Temporal lobe (tissue), 2 donors: ENCODE data around the genes BMPR1A, SNCG and NUTM2A.

DNA sequence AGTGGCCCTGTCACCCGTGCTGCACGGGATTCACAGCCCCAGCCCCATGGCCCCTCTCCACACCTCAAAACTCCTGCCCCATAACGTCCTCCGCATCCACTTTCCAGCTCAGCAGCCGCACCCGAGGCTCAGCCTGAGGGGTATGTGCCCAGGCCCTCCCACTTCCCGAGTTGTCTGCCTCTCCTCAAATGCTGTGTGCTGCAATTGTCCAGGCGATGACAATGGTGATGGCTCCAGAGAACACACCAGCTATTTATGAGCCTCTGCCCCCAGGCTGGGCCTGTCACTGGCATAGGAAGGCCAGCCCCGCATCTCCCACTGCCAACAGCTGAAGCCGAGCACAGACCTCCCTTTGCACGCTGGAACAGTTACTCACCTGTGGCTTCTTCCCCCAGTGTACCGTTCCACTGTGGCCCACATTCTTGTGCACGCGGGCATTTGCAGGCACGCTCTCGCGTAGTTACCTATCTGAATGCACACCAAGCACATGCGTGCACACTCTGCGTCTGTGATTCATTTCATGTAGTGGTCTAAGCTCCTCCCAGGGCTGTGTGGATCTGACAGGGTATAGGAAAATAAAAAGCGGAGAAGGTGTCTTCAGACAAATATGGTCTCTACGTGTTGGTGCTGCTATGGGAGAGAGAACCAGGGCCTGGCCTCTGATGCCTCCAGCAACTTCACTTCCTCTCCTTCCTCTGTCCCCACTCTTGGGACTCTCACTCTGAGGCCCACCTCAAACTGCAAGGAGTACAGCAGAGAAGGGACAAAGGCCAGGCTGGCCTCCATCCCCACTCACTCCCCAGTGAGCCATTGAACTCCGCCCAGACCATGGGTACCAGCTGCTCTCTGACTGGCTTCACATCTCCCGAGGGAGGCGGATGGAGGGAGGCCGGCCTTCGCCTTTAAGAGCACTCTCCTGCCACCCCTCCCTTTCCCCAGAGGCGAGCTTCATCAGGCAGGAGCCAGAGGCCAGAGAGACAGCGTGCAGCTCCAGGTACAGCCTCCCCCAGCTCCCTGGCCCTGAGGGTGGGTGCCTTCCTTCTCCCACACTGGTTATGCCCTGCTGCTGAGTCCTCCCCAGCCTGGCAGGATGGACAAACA, 2.1 kb upstream of the LDB3 start:
- RAMPAGE, long total RNA = no peak

DNA sequence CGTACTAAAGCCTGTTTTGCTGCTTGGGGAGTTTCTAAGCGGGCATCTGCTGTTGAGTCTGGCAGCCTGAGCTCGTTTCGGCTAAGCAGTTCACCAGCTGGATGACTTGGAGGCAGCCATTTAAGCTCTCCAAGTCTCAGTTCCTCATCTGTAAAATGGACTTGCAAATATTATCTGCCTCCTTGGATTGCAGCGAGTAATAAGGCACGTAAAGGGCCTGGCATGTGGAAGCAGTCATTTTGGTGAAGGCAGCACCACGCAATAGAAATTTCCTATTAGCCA, 44.0 kb downstream of the LDB3 start:
- RAMPAGE, long total RNA = no peak

GRCh38 chr10:86735251-86736102, 20.9 kb upstream of the BMPR1A start:
- RAMPAGE, long total RNA = no peak

- RAMPAGE, long total RNA = no peak
Measured at GRCh38 chr10:86744050-86744969, 12.1 kb upstream of the BMPR1A start.

- RAMPAGE, long total RNA = no peak
Measured at GRCh38 chr10:86756384-86757213, at the start of gene BMPR1A. Gene BMPR1A (plus strand): TSS chr10:86756619.

DNA sequence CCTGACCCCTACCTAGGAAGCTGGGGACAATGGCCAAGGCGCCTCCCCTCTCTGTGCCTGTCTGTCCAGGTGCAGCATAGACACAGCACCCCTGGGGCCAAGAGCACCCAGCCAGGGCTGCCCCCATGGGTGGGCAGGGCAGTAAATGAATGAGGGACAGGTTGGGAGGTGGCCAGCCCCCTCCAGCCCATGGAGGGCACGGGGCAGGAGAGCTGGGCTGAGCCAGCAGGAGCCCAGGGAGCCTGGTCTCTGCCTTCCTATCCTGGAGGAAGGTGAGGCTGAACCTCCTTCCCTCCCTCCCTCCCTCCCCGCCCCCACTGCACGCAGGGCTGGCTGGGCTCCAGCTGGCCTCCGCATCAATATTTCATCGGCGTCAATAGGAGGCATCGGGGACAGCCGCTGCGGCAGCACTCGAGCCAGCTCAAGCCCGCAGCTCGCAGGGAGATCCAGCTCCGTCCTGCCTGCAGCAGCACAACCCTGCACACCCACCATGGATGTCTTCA, at the start of gene SNCG:
Gene SNCG (plus strand): TSS at position 392 of the 503 bp plus-strand sequence.
- RAMPAGE, long total RNA = start-site peak on the plus strand centred at position 399 of the sequence, 41 bp wide, 20 and 11 reads in 2 replicates

GRCh38 chr10:86958913-86959961, 838 bp downstream of the SNCG start:
- RAMPAGE, long total RNA = no peak

- RAMPAGE, long total RNA = no peak
Measured at GRCh38 chr10:86970598-86971414, 2.5 kb downstream of the ADIRF start.

DNA sequence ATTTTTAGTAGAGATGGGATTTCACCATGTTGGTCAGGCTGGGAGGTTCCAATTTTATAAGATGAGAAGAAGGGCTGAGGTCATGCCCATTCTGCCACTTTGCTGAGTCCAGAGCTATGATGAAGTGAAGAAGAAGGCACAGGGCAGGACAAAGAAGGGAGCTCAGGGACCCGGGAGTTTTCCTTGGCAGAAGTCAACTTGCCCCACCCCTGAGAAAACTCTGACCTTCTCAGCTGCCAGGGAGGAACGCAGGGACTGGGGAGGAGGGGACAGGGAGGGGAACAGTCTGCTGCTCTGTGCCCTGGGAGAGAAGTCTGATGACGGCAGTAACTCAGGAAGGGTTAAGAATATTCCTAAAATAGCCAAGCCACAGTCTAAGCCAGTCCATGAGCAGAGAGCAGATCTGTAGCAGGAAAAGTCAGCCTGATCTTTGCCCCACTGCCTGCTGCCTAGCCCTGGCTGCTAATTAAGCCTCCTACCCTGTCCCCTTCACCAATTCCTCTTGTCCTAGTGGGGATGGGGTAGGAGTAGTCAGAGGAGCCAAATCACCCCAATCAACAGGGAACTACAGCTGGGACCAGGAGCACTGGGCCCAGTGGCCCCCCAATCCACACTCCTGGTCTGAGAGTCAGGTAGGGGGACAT, 11.8 kb downstream of the ADIRF start:
- RAMPAGE, long total RNA = no peak

DNA sequence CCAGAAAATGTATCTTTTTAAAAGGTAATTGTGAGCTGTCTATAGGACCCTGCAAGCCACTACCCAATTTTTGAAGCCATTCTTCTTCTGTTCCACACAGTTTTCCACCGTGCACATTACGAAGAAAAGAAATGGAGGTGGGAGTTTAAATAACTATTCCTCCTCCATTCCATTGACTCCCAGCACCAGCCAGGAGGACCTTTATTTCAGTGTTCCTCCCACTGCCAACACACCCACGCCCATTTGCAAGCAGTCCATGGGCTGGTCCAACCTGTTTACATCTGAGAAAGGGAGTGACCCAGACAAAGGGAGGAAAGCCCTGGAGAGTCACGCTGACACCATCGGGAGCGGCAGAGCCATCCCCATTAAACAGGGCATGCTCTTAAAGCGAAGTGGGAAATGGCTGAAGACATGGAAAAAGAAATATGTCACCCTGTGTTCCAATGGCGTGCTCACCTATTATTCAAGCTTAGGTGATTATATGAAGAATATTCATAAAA, 11.8 kb upstream of the FAM25A start:
- RAMPAGE, long total RNA = no peak

DNA sequence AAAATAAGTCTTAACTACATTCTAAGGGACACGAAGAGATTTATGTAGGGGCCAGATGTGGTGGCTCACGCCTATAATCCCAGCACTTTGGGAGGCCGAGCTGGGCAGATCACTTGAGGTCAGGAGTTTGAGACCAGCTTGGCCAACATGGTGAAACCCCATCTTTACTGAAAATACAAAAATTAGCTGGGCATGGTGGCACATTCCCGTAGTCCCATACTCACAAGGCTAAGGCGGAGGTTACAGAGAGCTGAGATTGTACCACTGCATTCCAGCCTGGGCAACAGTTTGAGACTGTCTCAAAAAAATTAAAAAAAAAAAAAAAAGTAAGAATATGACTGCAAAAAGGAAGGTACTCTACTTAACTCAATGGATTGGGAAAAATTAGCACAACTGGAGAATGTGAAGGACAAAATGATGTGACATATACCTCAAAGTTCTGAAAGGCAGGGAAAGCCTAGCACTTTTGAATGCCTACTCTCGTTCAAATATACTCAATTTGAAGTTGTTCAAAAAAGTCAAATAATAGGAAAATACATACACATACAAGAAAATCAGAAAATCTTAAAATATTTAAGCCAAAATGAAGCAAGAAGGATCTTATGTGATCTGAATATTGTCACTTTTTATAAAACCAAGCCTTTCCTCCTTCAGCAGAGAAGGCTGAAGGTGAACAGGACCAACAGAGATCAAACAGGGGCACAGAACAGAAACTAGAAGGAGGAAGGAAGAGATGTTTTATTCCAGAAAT, 11.6 kb downstream of the GLUD1 start:
- RAMPAGE, long total RNA = no peak

- RAMPAGE, long total RNA = no peak
Measured at GRCh38 chr10:87225103-87225736, at the start of gene NUTM2A. Gene NUTM2A (plus strand): TSS chr10:87225448.

DNA sequence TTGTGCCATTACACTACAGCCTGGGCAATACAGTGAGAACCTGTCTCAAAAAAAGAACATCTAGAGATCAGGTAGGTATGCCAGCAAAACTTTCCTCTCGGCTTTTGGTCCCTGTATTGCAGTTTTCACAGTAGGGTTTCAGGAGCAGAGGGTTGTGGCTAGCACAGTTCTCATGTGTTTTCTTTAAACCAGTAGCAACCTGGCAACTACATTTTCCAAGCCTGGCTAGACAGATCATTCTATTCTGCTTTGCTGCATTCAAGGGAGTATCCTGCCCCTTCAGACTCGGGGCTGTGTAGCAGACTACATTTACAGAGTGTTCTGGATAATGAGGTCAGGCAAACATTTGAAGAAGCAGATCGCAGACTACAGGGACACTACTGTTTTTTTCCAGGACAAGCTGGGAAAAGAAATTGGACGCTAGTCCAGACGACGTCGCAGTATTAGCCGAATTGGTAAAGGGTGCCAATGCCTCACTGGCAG, 61.1 kb upstream of the PAPSS2 start:
- RAMPAGE, long total RNA = no peak

DNA sequence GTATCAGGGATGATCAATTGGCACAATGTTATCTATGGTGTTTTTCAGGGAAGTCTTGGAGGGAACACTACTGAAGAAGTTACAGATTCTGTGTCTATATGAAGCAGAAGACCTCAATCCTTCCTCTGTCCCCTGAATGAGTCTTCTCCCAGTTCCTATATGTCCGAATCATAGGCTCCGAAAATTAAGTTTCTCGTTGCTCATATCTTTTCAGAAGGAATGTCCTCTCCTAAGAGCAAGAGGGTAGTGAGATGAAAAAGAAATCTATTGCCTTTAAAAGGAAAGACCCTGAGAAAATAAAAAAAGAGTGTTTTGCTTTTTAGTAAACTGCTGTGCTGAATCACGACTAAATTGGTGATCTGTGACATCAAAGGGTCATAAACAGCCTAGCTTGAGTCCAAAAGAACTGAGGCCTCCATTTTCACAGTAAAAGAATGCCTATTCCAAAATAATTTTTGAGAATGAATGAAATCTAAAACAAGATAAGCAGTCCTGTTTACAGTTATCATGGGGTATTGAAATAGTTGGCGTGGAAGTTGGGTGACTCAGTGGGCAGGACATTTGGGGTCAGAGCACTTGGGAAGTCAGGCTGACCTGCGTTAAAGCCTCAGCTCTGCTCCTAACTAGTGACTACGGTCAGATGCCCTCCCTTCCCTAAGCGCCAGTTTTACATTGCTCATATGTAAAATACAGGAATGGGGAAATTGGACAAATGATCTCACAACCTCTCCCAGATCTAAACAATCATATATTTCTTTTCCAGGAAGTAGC, 2.5 kb upstream of the PAPSS2 start:
- RAMPAGE, long total RNA = no peak

- RAMPAGE, long total RNA = no peak
Measured at GRCh38 chr10:87658827-87659375, 777 bp upstream of the PAPSS2 start.

DNA sequence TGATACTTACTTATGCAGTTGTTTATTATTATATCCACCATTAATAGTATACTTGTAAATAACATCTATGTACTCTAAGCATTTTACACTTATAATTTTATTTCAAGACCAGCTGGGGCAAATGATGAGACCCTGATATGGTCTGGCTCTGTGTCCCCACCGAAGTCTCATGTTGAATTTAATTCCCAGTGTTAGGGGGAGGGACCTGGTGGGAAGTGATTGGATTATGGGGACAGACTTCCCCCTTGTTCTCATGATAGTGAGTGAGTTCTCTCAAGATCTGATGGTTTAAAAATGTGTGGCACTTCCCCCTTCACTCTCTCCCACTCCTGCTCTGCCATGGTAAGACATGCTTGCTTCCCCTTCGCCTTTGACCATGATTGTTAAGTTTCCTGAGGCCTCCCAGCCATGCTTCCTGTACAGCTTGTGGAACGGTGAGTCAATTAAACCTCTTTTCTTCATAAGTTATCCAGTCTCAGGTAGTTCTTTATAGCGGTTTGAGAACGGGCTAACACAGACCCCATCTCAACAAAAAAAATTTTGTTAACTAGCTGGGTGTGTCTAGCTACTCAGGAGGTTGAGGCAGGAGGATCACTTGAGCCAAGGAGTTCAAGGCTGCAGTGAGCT, 57.9 kb downstream of the ATAD1 start:
- RAMPAGE, long total RNA = no peak

- RAMPAGE, long total RNA = no peak
Measured at GRCh38 chr10:87843007-87843605, 20.2 kb downstream of the KLLN start.

GRCh38 chr10:87871857-87872305, 8.5 kb downstream of the PTEN start:
- RAMPAGE, long total RNA = no peak

DNA sequence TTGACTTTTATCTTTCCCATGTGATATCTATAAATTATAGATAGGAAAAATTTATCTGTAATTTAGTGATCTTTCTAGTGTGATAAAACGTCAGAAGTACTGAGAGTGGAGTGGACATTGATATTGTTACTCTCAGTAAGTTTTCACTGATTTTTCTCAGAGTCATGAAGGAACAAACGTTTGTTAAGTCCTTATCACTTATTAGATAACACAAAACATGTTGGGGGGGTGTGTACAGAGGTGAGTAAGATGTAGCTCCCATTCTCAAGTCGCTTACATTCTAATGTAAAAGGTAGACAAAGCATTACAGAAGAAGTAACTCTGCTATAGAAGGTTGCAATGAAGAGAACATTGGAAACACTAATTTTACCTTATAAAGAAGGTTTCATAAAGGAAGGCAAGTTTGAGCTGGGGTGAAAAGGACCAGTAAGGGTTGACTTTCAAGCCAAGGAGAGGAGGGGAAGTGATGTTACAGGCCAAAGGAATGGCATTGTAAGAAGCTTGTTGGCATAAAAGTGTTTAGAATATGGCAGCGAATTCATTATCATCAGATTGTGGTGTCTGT, 62.9 kb downstream of the PTEN start:
- RAMPAGE, long total RNA = no peak

DNA sequence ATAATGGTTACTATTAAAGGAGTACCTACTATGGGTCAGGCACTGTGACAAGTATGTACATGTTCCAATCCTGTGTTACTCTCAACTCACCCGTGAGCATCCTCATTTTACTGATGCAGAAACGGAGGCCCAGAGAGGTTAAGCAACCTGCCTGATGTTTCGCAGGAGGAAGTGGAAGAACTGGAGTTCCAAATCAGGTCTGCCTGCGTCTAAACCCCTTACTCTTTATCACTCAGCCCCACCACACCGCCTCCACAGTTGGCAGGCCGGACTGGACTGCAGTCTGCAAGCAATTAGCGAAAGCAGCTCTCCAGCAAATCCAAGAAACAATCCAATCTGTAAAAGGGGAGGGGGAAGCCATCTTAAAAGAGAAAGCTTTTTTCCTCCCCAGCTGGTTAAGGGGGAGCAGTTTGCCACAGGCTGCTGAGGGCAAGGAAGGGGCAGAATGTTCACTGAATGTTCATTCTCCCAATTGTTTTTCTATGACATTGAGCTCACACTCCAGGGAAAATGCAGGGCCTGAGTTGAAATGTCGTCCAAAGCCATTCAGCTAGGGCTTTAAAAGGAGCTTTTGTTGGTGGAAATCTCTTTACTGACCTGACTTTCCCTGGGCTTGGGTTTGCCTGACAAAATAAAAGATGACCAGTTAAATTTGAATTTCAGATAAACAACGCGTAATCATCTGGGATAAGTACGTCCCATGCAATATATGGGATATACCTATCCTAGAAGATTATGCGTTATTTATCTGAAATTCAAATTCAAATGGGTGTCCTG, 350.0 kb downstream of the RNLS start:
- RAMPAGE, long total RNA = no peak